Parietal lobe (tissue), 2 donors: ENCODE data around the gene WDR35.

- RAMPAGE, long total RNA: no peak
Observed at GRCh38 chr2:15085245-15085603, 452.7 kb downstream of the LRATD1 start.

GRCh38 chr2:15169365-15170260 is 391.5 kb downstream of the NBAS start:
- RAMPAGE, long total RNA: no peak

DNA sequence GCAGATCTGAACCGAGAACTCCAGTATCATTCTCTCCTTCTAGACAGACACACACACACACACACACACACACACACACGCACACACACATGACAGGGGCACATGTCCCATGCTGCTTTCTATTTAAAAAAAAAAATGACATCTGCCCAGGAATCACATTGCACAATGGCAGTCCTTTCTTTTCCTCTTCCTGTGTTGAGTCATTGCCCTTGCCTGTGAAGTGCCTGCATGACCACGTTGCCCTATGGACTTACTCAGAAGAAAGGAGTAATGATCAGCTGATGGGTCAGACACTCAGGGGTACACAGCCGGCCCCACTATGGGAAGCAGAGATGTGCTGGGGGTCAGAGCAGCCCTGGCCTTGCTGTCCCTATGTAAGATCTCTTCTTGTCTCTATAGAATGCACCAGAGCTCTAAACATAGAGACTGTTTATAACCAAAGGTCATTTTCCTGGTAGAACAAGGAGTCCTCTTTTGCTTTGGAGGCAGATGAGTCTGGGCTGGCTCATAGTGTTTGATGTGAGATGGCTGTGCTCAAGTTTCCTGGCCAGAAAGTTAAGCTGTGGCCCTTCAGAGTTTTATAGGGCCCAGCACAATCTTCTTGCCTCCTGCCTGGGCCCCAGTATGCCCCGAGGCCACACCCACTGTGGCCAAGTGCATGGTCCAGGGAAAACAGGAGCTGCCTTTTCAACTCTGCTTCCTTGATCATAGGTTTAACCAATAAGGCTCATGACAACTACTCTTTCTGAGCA is 66.0 kb downstream of the MYCN start:
- RAMPAGE, long total RNA: no peak

DNA sequence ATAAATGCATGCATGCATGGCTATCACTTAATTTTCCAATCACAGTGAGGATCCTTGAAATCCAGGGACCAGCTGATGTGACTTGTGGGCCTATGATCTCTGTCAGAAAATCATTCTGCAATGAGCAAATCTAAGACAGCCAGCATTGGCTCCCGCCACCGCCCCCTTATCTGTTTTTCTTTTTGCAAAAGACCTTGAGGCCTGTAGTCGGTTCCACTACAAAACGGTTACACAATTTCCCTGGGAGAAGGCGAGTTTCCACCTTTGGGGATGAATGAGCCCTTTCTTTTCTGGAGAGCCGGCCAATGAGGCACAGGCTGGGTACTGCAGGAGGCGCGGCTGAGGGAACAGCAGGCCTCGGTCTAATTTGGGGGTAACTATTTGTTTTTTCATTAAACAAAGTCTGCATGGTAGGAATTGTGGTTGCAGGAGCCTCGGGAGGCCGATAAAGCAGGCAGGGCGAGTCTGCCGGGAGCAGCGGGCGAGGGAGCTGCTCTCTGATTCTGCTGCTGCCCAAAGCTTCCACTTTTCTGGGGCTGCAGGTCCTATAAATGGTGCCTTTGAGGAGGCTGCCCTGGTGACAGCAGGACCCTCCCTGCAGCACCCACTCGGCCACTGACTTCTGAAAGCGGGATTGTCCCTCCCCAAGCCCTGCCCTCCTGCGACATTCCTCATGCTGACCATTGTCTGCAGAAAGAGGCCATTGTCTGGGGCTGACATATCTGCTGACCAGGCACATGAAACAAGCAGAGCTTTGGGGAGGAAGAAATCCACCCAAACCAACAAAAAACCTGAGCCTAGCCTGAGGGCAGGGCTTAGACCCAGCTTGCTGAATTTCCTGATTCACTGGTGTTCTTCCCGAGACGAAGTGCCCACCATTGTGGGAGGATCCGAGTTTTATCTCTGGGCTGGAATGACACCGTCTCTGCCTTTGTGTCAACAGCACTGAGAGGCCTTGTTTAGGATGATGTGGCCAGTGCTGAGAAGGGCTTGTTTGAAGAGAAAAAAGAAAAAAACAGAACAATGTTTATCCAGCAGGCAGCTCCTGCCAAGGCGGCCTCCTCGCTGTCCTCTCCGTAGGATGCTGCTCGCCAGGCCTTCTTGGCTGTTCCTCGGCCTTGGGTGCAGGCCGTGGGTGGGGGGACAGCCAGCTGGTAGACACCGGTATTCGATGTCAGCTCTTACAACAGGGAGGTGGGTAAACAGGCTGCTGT is 129.6 kb downstream of the MYCN start:
- RAMPAGE, long total RNA: no peak

DNA sequence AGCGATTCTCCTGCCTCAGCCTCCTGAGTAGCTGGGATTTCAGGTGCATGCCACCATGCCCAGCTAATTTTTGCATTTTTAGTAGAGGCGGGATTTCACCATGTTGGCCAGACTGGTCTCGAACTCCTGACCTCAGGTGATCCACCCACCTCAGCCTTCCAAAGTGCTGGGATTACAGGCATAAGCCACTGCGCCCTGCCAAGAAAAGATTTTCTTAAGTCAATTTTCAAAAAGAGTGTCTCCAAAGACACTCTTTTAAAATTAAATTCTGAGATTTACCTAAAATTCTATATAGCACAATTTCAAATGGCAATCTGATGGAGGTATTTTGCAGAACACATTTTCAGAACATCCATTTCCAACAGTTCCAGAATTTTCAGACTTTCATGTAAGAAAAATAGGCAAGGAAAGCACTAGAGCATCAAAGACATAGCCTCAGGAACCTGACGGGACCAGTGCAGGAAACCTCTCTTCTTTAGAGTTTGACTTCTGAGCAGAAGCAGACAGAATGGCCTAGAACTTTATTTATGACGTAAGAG is 117.9 kb downstream of the CYRIA start:
- RAMPAGE, long total RNA: no peak

GRCh38 chr2:16591599-16592022 is 74.0 kb downstream of the CYRIA start:
- RAMPAGE, long total RNA: no peak

DNA sequence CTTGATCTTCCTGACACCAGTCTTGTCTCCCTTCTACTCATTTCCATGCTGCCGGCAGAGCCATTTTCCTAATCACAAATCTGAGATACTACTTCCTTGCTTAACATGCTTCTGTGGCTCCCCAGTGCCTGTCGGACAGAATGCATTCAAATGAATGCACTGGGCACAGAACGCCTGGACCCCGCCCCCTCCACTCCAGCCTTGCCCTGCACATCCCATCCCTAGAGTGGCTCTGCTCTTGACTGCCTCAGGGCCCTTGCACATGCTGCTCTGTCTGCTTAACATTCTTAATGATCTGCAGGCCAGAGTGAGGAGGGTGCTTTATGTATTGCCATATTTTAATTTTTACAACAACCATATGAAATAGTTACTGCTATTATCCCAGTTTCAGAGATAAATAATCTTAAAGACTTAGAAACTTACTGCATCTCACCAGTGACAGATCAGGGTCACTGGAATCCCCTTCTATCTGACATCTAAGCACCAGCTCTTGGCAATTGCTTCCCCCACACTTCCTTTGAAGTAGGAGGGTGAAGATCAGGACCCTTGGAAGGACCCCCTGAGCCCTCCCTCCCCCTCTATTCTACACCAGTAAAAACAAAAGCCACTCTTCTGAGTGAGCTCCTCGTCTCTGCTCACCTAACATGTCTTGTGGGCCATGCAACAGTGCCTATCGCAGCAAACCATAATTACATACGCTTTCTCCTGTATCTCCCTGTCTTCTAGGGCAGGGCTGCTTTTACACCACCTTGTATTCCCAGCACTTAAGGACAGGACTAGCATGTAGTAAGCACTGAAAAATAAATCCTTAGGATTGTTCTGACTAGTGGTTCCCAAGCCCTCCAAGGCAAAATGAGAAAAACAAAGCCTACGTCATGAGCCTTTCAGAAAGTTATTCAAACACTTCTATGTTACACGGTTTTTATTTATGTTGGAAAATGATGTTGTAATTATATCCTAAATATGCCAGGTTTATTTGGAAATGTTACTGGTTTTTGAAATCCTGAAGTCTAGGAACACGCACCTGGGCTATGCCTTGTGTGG is 62.3 kb downstream of the CYRIA start:
- RAMPAGE, long total RNA: no peak

- RAMPAGE, long total RNA: no peak
Observed at GRCh38 chr2:16617806-16618421, 47.7 kb downstream of the CYRIA start.

DNA sequence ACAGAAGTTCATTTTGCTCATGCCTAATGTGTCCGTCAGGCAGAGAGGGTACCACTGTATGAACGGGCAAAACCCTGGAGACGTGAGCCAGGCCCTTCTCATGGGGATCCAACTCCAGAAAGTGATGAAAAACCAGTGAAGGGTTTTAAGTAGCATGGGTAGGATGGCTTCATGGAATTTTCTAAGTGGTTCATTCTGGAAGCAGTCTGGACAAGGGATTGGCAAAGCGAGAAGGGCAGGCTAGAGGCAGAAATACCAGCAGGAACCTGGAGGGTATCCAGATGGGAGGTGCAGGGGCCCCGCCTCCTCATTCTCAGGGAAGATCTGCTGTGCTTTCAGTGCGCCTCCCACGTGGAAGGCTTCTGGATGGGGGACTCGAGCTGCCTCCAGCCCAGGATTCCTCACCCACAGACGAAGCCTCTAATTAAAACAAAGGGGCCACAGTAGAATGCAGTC is 79.7 kb downstream of the VSNL1 start:
- RAMPAGE, long total RNA: no peak

DNA sequence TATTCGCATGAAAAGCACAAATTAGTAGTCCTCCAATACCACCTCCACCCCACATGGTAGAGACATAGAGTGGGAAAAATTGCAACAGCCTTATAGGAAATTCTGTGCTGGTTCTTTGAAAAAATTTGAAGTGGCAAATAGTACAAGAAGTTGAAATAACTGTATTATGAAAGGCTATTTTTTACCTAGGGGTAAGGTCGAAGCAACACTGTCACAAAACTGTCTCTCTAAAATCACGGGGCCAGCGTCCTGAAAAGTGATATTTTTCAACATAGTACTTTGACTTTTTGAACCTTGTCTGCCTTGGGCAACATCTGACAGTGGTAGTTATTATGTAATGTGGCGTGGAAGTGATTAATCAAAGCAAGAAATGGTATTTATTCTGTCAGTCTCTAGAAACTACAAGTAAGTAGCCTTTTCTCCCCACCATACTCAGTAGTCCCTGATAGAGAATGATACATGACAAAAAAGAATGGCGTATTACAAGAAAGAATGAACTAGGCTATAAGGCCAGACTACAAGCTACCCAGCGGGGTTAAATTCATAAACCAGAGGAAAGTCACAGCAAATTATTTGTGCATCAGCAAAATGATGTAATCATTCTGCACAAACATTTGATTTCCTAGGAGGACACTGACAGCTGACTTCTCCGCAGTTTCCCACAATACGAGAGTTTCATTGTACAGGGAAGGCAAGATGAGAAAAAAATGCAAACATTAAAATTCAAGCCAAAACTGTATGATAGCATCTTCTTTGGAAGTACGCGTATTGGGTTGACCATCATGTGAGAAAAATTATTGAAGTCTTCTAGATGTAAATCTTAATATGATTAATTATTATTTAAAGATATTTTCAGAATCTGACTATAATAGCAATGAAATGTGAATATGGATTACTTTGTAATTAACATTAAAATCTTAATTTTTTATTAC is 9.9 kb downstream of the GEN1 start:
- RAMPAGE, long total RNA: no peak

DNA sequence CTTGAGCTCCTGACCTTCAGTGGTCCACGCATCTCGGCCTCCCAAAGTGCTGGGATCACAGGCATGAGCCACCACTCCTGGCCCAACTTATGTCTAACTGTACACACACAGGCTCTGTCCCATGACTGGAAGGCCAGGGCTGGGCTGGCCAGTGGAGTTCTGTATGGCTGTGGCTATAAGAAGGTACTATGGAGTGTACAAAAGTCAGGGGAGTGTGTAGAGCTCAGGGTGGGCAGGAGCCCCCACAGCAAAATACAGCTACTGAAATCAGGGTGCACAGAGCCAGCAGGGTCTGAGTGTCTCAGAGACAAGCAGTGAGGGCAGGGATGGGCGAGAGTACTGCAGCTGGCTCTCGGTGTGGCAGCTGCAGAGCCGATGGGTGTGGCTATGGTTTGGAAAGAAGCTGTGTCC is 10.5 kb upstream of the MSGN1 start:
- RAMPAGE, long total RNA: no peak

GRCh38 chr2:18555008-18555787 is 5.3 kb downstream of the RDH14 start:
- RAMPAGE, long total RNA: no peak

GRCh38 chr2:19281497-19281897 is 76.9 kb downstream of the OSR1 start:
- RAMPAGE, long total RNA: no peak

- RAMPAGE, long total RNA: no peak
Observed at GRCh38 chr2:19504425-19504882, 146.0 kb upstream of the OSR1 start.

GRCh38 chr2:19801152-19801749 is 100.5 kb downstream of the TTC32 start:
- RAMPAGE, long total RNA: no peak

DNA sequence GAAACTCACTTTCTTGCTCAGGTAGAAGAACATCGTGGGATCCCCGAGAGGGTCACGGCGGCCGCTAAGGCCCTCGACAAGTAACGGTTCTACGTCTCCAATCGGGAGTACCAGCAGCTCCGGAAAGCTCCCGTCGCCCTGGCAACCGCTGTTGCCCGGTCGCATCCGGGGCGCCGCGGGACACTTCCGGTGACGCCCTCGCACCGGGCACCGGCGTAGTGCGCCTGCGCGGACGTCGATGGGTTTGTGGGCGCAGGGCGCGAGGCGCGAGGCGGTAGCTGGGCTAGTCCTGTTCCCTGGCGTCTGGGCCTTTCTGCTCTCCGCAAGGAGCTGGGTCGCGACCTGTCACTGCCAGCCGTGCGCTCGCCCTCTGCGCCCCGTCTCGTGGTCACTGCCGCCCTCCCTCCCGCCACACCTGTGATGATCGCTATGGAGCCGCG is at the start of gene WDR35:
TSS of gene WDR35 (minus strand) at position 123 of the 440 bp plus-strand sequence.
- RAMPAGE, long total RNA: start-site peak on the minus strand centred at position 128 of the sequence, 32 bp wide, 299 and 70 reads in 2 replicates

- RAMPAGE, long total RNA: no peak
Observed at GRCh38 chr2:20011764-20012241, 665 bp downstream of the MATN3 start.

DNA sequence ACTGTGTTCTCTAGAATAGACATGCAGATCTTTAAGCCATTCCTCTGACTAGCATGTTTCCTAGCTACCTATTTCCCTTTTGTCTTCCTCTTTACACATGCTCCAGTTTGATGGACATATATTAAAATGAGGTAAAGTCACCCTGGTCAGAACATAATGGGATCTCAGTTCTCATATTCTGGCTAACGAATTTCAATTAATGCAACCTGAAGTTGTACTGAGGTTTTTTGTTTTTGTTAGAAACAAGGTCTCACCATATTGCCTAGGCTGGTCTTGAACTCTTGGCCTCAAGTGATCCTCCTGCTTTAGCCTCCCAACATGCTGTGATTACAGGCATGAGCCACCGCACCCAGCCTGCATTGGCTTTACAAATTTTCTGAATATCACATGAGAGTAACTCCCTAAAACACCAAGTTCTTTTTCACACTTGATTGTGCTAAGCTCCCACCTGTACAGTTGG is 9.5 kb downstream of the LAPTM4A start:
- RAMPAGE, long total RNA: no peak

DNA sequence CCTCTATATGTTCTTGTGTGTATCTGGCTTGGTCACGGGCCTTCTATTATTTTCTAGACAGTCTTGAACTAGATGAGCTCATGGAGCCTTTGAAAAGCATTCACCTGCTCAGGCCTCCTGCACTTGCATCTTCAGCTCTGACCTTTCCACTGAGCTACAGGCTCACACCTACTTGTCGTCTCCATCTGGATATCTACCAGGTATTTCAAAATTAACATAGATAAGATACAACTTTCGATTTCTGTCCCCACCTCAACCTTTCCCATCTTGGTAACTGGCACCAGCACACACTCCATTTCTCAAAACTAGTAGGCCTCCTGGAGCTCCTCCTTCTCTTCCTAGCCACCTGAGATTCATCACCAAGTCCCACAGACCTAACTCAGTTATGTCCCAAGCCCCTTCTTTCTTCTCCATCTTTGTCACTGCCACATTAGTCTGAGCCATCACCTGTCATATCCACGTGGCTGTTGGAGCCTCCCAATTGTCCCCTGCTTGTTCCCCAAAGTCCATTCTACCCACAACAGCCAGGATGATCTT is 69.7 kb upstream of the LAPTM4A start:
- RAMPAGE, long total RNA: no peak

DNA sequence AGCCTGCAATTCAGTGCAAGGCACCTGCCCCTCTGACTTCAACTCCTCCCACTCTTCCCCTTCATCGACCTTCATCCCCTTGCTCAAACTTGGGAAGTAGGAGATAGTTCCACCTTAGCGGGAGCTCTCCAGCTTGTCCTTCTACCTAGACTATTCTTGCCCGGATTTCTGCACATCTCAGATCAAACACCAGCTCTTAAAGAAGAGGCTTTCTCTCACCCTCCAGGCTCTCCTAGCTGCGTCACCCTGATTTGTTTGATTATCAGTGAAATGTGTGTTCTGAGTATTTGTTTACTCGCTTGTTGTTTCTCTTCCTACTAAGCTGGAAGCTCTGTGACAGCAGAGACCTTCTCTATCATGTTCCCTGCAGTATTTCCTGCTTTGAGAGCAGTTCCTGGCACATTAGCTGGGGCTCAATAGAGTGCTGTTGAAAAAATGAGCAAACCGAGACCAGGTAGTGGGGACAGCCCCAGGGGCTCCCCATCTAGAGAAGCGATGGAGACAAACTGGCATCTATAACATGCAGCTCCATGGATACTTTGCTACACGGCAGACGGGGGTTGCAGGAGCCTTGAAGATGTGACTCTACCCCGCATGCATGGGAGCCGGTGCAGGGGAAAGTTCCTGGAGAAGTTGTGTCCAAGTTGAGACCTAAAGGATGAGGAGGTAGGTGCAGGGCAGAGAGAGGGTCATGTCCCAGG is 70.7 kb upstream of the LAPTM4A start:
- RAMPAGE, long total RNA: no peak